PFSK-1 (cell line): ENCODE measurements around a stretch of chr20.

- RRBS, result no CpG with 5 or more reads among the region's 1 CpG
These were observed 12.1 kb upstream of the PTPN1 start for GRCh38 chr20:50497935-50498543.

DNA sequence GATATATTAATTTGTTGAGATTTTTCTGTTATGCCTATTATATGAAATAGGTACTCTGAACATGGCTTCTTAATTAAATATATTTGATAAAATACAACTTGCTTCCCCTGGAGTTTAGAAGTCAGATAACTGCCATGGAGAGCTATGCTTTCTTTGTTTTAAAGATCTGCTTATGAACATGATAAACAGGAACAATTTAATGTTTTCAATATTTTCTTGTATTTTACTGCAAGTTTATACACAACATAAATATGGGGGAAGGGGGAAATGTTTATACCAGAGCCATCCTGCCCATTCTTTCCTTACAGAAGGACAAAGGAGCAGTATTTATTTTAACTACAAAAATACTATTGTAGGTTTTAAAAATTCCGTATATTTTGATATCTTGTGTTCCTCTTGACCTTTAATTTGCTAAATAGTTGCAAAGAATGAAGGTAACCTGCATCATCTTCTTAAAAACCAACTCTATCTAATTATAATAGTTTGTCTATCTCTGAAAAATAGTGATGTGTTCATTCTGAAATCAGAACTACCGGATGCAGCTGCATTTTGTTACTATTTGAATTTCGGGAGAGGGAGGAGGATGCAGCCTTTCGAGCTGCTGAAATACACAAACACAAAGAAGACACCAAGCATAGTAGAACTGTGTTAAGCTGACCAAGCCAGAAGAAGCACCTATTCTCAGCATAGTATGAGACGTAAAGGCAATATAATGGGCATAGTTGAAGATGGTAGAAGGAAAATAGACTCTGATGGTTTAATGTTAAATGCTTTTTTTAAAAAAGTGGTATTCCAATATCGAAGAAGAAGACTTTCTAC lies 33.0 kb downstream of the PTPN1 start:
- RRBS, result no CpG with 5 or more reads among the region's 6 CpGs

GRCh38 chr20:50585120-50586125 lies 75.2 kb downstream of the PTPN1 start:
- RRBS, result no CpG with 5 or more reads among the region's 15 CpGs

- RRBS, result no CpG with 5 or more reads among the region's 1 CpG
These were observed 44.9 kb downstream of the RIPOR3 start for GRCh38 chr20:50646409-50646872.

DNA sequence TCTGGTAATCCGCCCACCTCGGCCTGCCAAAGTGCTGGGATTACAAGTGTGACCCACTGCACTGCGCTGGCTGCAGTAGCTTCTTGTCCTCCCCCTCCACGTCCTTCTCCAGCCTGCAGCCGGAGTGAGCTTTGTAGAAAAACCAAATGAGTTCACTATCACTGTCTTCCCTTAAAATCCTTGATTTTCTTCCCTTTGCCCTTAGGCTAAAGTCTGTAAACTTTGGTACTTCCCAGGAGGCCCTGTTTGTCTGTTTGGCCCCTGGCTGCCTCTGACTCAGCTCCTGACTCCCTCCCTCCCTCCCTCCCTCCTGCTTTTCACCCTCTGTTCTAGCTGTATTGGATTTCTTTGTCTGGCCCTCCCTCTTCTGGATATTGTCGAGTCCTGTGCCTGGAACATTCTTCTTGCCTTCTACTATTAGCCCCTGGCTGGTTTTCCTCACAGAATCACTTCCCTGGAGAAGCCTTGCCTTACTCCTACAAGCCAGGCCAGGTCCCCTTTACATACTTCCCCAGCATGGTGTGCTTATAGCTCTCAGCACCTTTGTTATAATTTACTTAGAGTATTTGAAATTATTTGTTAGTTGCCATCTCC lies 13.1 kb downstream of the PARD6B start:
- RRBS, result no CpG with 5 or more reads among the region's 6 CpGs

DNA sequence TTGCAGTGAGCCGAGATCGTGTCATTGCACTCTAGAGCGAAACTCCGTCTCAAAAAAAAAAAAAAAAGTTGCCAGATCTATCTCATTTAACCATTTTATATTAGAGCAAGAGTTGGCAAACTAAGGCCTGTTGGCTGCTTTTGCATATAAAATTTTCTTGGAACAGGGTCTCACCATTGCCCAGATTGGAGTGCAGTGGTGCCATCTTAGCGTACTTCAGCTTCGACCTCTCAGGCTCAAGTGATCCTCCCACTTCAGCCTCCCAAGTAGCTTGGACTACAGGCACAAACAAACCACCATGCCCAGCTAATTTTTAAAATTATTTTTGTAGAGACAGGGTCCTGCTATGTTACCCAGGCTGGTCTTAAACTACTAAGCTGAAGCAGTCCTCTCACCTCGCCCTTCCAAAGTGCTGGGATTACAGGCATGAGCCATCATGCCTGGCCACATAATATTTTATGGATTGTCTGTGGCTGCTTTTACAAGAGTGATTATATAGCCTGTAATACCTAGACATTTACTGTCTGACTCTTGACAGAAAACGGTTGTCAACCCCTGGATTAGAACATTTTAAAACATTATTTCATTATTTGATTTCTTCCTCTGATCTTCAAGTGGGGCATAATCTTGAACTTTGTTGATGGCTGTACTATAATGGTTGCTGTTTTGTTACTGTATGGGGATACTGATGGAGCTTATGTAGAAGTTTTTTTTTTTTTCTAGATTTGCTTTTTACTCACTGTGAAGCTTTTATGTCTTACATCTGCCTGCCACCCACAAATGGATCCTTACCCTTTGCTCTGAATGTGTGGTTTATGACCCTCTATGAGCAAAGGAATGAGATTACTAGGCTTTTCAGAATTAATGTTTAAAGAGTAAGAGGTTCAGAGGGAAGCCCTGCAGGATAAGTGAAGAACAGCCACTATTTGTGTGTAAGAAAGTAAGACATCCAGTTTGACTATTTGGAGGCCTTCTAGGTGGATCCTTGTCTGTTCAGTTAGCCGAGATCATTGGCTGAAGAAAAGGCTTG lies 14.3 kb downstream of the PARD6B start:
- RRBS, result no CpG with 5 or more reads among the region's 9 CpGs

DNA sequence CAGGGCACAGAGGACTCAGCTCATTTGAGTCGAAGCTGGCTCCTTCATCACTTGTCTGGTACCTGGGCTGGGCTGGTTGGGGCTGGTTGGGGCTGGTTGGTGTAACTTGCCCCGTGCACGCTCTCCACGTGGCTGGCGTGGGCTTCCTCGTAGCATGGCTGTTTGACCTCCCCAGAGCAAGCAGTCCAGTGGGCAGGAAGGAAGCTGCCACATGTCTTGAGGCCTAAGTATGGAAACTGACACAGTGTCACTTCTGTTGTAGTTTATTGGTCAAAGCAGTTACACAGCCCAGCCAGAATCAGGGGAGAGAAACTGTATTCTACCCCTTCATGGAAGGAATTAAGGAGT lies 27.2 kb downstream of the BCAS4 start:
- RRBS, result no CpG with 5 or more reads among the region's 6 CpGs

GRCh38 chr20:50893536-50894107 lies 37.6 kb downstream of the ADNP start:
- RRBS, result no CpG with 5 or more reads among the region's 11 CpGs

GRCh38 chr20:50928407-50928874 lies 2.8 kb downstream of the ADNP start:
- RRBS, result no CpG with 5 or more reads among the region's 5 CpGs

- RRBS, result no CpG with 5 or more reads among the region's 4 CpGs
These were observed 25.7 kb downstream of the MOCS3 start for GRCh38 chr20:50984281-50984785.

GRCh38 chr20:51096509-51097218 lies 73.8 kb upstream of the KCNG1 start:
- RRBS, result no CpG with 5 or more reads among the region's 13 CpGs

DNA sequence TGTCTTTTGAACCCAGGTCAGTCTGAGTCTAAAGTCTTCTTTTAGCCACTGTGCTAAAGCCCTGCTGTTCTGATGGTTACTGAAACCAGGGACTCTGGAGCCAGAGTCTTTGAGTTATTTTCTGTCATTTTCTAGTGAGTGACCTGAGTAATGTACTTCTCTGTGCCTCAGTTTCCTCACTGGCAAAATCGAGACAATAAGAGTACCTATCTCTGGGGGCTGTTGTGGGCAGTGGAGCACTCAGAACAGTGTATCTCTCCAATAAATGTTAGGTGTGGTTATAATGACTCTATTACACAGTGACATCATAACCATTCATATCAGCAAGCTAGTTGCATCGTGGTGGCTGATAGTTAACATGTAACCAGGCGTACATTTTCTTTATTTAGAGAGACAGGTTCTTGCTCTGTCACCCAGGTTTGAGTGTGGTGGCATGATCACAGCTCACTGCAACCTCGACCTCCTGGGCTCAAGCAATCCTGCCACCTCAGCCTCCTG lies 74.7 kb upstream of the KCNG1 start:
- RRBS, result no CpG with 5 or more reads among the region's 4 CpGs

DNA sequence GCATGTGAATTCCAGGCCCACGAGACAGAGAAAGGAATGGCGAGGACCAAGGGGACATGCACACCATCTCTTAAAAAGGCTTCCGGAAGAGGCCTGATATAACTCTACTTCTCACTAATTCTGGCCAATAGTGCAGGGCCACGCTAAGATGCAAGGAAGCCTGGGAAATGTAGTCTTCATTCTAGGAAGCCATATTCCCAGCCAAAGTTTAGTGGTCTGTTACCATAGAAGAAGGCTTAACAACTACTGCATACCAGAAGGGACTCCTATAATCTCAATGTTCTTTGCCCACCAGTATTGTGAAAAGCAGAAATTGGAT lies 177.1 kb upstream of the KCNG1 start:
- RRBS, result no CpG with 5 or more reads among the region's 4 CpGs

GRCh38 chr20:51404590-51405554 lies 137.6 kb downstream of the NFATC2 start:
- RRBS, result 31% methylated on average over 5 of the region's 20 CpGs

GRCh38 chr20:51494174-51494799 lies 48.2 kb downstream of the NFATC2 start:
- RRBS, result no CpG with 5 or more reads among the region's 16 CpGs

GRCh38 chr20:51500835-51501487 lies 41.6 kb downstream of the NFATC2 start:
- RRBS, result no CpG with 5 or more reads among the region's 1 CpG

DNA sequence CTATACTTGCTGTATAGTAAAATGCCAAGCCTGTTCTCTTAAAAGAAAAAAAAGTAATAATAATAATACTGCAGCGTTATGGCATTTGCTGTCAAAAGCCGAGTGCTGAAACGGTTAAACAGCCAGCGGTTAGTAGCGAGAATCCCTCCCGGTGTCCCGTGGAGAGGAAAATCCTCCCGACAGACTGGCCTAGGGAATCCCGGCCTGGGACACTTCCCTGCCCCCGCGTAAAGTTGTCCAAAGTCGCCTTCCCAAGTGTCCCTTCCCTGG lies 19.5 kb upstream of the NFATC2 start:
- RRBS, result under 1% methylated on average over 4 of the region's 12 CpGs

- RRBS, result 1% methylated on average over 31 of the region's 62 CpGs
These were observed 624 bp upstream of the ZFP64 start for GRCh38 chr20:52191915-52192891.

DNA sequence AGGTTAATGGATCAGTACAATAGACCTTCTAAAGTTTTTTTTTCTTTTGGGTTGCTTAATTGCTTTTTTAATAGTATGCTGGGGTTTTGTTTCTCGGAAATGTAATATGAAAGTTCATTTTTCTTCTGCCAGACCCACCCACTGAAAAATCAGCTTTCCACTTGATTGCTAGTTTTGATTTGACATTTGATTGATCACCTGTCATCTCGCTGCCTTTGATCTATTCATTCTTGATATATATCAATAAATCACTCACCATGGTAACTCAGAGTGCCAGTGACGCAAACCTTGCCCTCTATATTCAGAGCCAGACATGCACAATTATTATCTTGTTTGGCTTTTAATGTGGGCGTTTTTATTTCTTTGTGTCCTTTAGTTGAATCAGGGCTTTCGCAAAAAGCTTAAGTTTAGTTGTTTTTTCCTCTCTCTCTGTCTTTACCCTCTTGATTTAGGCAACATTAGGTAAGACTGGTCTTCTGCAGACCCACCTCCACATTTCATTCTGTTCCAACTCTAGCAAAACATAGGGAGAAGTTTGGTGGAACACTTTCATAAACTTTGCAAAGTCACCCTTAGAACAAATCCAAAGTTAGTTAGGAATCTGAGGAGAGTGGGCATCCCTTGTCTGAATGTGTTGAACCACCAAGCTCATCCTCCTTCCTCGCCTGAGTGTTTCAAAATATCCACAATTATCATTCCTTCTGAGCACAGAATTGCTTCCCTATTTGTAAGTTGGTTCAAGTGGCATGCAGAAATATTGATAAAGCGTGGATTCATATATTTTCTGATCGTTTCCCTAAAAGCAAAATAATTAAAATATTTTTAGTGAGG lies 2.2 kb downstream of the TSHZ2 start:
- RRBS, result no CpG with 5 or more reads among the region's 8 CpGs

- RRBS, result no CpG with 5 or more reads among the region's 12 CpGs
These were observed 3.1 kb downstream of the TSHZ2 start for GRCh38 chr20:52974966-52975888.